ENCODE measurements around the genes C1orf35 and RHOU.

DNA sequence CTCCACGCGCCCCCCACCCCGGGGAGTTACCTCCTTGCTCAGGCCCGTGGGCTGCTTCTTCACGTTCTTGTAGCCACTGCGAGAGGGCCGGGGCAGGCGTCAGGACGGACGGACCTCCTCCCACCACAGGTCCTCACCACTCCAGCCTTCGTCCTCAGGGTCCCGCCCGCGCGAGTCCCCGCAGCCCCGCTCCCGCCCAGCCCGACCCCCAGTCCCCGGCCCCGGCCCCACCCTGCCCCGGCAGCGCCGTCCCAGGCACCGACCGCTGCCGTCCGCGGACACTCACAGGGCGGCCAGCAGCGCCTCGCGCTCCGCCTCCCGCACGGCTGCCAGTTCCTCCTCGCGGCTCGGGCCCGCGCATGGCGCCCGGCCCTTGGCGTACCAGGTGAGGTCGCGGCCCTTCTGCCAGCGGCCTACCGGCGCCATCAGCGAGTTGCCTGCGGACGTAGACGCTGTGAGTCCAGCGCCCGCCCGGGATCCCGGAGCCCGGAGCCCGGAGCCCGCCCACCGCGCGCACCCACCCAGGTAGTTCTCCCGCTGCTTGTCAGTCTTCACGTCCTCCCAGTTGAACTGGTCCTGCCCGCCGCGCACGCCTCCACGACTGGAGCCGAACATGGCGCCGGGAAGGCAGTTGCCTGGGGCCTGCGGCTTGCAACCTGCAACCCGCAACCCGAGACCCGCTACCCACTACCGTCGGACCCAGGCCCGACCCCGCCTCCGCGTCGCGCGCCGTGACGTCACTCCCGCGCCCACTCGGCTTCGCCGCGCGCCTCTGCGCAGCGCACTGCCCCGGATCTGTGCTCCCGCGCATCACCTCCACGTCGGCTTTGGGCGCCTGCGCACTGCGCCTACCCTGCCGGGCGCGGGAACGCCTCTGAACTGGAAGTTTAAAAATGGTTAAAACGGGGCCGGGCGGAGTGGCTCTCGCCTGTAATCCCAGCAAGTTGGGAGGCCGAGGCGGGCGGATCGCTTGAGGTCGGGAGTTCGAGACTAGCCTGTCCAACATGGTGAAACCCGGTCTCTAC is at the start of gene C1orf35:
TSS of gene C1orf35 (minus strand) at position 713 of the 1,025 bp plus-strand sequence.
- PRO-cap, result unidirectional peak, plus-strand start at position 332 of the sequence; bidirectional peak, plus-strand start at position 890 of the sequence, minus-strand start at position 829 of the sequence
- RAMPAGE, long total RNA, result no peak

GRCh38 chr1:228109578-228110594 is 787 bp upstream of the MRPL55 start:
- PRO-cap, result no peak
- RAMPAGE, long total RNA, result no peak

DNA sequence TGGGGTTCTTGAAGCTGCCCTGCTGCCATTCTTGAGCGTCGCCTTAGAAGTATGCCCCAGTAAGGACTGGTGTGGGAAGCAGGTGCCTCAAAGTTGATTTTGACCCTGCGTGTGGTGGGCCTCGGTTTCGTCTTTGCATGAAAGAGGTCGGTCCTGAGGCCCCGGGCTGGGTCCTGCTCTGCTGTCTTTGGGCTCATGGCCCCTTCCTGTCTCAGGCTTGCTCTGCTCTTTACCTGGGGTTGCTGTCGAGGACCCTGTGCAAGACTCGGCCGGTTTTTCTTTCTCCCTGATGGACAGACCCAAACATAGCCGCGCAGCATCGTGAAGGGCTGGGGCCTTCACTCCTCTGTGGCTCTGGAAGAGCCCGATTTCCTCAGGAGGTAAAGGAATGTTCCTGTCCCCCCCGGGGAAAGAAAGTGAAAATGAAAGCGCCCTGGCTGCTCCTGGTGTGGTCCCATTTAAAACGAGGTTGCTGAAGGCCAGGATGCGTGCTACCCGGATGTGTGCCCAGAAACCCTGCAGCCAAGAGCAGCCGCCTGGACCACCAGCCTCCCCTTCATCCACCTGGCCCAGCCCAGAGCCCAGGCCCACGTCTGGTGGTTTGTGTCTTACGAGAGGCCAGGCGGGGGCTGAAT is 947 bp downstream of the GUK1 start:
- PRO-cap, result no peak
- RAMPAGE, long total RNA, result no peak

GRCh38 chr1:228145263-228146054 is 4.3 kb upstream of the GJC2 start:
- PRO-cap, result no peak
- RAMPAGE, long total RNA, result no peak

DNA sequence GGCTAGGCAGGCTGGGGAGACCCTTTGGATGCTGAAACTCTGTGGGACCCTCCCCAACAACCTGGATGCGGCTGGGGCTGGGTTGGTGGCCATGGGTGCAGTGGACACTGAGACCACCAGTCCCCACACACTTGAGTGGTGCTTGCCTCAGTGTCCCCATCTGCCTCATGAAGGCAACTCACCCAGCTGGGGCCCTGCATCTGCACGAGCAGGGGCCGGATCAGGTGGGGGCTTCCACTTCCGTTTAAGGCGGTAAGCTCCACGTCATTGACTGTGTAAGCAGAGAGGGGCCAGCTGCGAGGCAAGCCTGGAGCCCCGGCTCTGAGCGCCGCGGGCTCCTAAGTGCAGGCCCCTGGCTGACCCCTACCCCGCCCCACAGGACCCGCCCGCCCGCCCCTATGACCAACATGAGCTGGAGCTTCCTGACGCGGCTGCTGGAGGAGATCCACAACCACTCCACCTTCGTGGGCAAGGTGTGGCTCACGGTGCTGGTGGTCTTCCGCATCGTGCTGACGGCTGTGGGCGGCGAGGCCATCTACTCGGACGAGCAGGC is 7.7 kb downstream of the GJC2 start:
- PRO-cap, result no peak
- RAMPAGE, long total RNA, result no peak

DNA sequence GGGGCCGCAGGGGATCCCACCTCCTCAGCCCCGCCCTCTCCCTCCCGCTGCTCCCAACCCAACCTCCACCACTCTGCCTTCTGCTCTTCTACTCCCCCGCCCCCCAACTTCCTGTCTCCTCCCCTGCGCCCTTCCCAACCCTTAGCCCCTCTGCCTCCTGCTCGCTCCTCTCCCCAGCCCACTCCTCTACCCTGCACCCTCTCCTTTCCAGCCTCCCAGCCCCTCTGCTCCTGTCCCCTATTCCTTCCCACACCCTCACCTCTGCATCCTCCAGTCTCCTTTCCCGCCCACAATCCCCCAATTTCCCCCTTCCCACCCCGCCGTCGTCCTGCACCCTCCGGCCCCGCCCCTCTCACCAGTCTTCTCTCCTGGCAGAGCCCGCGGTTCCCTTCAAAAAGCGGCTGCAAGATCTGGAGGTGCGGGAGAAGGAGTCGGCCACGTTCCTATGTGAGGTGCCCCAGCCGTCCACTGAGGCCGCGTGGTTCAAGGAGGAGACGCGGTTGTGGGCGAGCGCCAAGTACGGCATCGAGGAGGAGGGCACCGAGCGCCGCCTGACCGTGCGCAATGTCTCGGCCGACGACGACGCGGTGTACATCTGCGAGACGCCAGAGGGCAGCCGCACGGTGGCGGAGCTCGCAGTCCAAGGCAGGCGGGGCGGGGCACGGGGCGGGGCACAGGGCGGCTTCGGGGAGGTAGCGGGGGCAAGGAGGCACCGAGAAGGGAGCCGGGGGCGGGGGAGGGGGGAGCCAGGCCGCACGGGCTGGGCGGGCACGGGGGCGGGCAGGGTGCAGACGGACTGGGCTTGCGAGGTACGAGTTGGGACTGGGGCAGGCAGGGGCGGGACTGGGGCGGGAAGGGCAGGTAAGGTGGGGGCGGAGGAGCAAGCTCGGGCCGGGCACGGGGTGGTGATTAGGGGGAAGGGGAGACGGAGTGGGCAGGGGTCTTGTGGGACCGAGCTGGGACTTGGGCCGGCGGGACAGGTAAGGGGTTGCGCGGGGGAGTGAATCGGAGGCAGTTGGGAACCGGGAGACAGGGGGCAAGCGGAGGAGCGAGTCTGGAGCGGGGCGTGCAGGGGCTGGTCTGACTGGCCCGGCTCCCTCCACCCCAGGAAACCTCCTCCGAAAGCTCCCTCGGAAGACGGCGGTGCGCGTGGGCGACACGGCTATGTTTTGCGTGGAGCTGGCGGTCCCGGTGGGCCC is 5.6 kb downstream of the OBSCN start:
- PRO-cap, result bidirectional peak, plus-strand start at position 790 of the sequence, minus-strand start at position 470 of the sequence
- RAMPAGE, long total RNA, result no peak

- PRO-cap, result no peak
- RAMPAGE, long total RNA, result no peak
Observed at GRCh38 chr1:228219257-228219623, 11.4 kb downstream of the OBSCN start.

GRCh38 chr1:228298148-228298789 is 90.4 kb downstream of the OBSCN start:
- PRO-cap, result no peak
- RAMPAGE, long total RNA, result no peak

DNA sequence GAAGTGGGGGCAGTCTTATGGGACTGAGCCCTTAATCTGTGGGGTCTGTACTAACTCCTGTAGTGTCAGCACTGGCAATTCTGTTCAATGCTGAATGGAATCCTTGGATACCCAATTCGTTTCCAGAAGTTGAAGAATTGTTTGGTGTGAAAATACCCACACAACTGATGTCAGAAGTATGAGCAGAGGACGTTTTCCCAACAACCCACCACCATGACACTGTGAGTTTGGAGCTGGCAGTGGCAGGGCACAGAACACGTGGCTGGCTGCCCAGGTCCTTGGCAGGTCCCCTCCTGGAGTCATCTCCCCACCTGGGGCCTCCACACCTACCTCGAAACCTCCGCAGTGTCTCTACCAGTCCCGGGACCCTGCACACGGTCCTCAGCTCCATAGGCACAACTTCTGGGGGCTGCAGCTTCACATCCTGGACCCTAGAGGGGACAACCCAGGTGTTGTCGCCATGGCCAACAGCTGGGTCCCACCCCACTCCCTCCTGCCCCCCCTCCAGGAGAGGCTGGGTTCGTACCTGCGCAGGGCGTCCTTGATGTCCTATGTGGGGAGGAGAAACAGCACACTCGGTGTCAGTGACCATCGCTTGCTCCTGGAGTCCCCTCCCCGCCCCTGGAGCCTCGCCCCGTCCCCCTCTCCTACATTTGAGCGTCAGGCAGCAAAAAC is 9.9 kb downstream of the TRIM11 start:
- PRO-cap, result no peak
- RAMPAGE, long total RNA, result no peak

DNA sequence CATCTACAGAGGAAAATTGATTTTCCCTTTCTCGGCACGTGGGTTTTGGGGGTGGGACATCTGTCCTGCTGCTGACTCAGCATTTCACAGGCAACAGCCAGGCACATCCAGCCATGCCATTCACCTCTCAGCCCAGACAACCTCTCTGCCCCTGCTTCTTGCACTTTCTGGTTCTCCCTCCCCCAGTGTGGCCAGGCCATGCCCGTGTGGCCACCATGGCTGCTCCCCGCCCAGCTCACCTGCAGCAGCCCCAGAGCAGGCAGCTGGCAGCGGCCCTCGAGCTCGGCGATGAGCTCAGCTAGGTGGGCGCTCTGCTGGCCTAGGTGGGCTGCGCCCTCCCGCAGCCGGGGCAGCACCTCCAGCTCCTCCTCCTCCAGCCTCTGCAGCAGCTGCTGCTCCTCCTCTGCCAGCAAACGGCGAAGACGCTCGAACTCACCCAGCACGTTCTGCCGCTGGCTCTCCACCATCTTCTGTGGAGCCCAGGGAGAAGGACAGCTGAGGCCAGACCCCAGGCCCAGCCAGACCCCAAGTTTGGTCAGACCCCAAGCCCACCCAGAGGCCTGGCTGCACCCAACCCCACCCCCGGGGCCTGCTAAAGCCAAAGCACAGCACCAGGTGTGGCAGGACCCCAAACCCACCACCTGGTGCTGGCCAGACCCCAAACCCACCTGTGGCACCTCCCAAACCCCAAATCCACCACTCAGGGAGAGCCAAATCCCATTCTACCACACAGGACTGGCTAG is 5.7 kb downstream of the TRIM11 start:
- PRO-cap, result no peak
- RAMPAGE, long total RNA, result no peak

- PRO-cap, result no peak
- RAMPAGE, long total RNA, result no peak
Observed at GRCh38 chr1:228428975-228429174, 3.7 kb upstream of the H3-4 start.

- PRO-cap, result no peak
- RAMPAGE, long total RNA, result no peak
Observed at GRCh38 chr1:228458238-228458442, 237 bp downstream of the H2BC26 start.

DNA sequence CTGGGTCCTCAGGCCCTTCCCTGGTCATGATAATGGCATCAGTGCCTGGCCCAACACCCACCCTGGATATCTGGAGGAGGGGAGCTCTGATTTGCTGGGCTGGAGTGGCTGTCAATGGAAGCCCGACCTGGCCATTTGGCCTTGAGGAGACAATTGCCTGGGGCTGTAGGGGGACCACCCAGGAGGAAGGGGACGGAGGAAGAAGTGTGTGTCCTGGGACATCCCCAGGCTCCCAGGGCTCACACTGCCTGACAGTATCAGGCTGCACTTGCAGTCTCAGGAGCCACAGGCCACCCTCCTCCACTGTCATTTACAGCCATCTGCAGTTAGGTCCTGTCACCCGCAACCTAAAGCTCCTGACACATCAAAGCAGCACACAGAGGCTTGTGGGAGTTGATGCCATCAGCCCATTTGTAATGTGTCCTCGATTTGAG is 7.9 kb upstream of the RNF187 start:
- PRO-cap, result unidirectional peak, minus-strand start at position 322 of the sequence
- RAMPAGE, long total RNA, result no peak

GRCh38 chr1:228488545-228489531 is 1.7 kb downstream of the RNF187 start:
- PRO-cap, result bidirectional peak, plus-strand start at chr1:228488828, minus-strand start at chr1:228488771
- RAMPAGE, long total RNA, result no peak

DNA sequence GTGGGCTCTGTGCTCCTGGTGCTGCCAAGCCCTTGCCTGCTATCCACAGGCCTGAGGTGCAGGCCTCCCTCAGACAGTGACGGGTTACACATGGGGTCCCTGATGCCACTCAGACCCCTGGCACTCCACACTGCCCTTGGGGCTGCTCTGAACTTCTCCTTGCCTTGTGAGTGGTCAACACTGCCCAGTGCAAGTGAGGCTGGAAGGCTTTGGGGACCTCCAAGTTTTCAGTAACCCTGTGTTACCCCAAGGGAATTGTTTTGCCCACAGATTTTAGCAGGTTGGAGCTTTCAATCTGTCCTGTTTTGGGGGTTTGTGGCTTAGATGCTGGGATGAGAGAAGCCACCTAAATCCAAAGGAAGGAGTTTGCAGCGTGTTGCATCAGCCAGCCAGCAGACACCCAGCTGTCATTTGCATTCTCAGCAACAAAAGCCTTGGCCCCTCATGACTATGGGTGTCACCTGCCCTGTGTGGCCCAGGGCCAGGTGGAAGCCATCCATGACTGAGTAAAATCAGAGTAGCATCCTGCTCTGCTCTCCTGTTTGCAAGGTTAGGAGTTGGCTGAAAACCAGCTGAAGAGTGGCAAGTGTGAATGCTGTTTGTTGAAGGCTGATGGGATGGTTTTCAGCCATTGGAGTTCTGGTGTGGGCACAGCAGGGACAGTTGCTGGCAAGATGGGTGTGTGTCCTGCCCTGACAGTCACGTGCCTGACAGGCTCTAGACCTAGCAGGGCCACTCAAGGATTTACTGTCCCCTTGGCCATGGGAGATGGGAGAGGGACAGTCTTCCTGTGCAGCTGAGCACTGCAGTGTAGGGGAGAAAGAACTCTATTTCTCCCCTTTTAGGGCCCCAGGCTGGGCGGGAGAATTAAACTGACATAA is 3.3 kb downstream of the RNF187 start:
- PRO-cap, result bidirectional peak, plus-strand start at position 541 of the sequence, minus-strand start at position 326 of the sequence
- RAMPAGE, long total RNA, result no peak

- PRO-cap, result no peak
- RAMPAGE, long total RNA, result no peak
Observed at GRCh38 chr1:228734753-228735747, at the start of gene RHOU. TSS of gene RHOU (plus strand) at chr1:228735479.

- PRO-cap, result no peak
- RAMPAGE, long total RNA, result no peak
Observed at GRCh38 chr1:228735748-228736542, 666 bp downstream of the RHOU start.

GRCh38 chr1:228826949-228827428 is 91.7 kb downstream of the RHOU start:
- PRO-cap, result no peak
- RAMPAGE, long total RNA, result no peak

DNA sequence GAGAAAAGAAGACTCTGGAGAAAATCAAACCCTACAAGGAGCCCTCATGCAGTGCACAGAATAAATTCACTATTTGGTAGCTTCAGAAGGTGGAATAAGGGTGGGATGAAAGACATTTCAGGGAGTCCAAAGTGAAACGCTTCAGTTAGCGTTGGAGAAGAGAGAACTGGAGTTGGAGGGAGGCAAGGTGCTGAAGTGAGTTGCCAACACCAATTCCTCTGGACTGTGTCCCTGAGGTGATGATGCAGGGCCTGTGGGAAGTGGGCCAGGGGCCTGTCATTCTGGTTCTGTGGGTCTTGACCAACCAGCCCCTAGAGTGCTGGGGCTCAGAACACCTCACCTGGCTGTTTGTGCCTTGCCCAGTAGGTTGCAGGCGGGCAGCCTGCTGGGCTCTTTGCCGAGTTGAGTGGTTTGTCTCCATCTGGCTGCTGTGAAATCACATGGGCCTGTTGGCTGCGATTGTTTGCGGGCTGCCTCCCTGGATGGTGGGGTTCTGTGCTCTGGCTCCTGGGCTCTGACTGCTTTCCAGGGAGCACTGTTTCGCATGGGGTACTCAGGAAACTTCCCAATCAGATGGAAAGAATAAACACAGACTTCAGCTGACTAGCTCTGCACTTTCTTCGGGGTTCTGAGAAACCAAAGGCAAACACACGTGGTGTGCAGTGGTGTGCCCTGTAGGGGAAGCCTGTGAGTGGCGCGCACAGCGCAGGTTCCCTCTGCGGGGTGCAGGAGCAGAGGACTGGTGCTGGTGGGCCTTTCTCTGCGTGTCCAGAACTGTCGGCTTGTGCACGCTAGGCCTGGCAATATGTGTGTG is 95.0 kb downstream of the RHOU start:
- PRO-cap, result no peak
- RAMPAGE, long total RNA, result no peak

DNA sequence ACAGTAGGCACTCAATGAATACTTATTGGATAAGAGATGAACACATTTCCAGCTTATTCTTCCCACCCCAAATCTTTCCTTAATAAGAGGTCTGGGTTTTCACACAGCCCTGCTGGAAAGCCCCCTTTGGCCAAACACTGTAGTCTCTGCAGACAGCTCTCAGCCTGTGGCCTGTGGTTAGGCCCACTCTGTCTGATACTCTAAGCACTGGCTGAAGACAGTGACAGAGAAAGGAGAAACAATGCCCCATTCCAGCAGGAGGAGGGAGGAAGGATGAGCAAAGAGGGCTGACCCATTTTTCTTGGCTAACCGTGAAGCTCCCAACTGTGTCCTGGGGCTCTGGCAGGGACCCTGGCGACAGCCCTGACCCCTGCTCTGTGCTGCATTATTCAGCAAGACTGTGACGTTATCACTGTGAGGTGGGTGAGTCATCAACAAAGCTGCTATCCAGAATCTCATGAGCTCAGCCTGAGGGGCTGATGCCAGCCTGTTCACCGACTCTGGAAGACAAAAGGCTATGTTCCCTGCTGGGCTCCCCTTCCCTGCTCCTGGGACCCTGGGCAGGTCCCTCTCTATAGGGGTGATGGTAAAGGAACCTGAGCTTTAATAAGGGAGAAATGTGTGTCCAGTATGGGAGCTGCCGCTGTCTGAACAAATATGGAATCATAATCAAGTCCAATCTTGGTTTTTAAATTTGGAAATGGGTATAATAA is 106.9 kb downstream of the RHOU start:
- PRO-cap, result no peak
- RAMPAGE, long total RNA, result no peak

Data from OCI-LY7 (cell line).